ENCODE results near the genes CAPN10, AQP12A and KIF1A.

- RRBS, result 32% methylated on average over 5 of the region's 35 CpGs
CAGE:
- cytosol, long polyA plus RNA, result no peak
- long polyA plus RNA, result no peak
- nucleus, long polyA plus RNA, result no peak
Observed at GRCh38 chr2:239239342-239240365, 161.2 kb downstream of the HDAC4 start.

DNA sequence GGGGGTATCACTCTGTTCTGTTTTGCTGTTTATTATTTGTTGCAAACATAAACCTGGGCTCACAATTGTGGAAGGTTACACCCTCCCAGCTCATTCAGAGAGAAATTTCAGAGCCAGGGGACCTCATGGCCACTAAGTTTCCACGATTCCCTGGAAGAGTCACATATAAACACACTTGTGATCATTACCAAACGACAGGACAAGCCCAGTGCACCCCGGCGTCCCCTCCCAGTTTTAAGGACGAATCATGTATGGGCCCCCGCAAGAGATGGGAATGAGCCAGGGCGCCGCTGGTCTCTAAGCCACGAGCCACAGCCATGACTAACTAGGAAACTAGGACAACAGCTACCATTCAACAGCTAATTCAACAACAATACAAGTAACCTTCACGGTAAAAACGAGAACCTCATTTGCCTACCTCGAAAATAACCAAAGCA lies 126.6 kb downstream of the HDAC4 start:
- RRBS, result no CpG with 5 or more reads among the region's 12 CpGs
CAGE:
- cytosol, long polyA plus RNA, result no peak
- long polyA plus RNA, result no peak
- nucleus, long polyA plus RNA, result no peak

GRCh38 chr2:239298403-239298931 lies 102.4 kb downstream of the HDAC4 start:
- RRBS, result no CpG with 5 or more reads among the region's 10 CpGs
CAGE:
- cytosol, long polyA plus RNA, result no peak
- long polyA plus RNA, result no peak
- nucleus, long polyA plus RNA, result no peak

- RRBS, result 19% methylated on average over 6 of the region's 38 CpGs
CAGE:
- cytosol, long polyA plus RNA, result no peak
- long polyA plus RNA, result no peak
- nucleus, long polyA plus RNA, result no peak
Observed at GRCh38 chr2:239308651-239309587, 91.9 kb downstream of the HDAC4 start.

DNA sequence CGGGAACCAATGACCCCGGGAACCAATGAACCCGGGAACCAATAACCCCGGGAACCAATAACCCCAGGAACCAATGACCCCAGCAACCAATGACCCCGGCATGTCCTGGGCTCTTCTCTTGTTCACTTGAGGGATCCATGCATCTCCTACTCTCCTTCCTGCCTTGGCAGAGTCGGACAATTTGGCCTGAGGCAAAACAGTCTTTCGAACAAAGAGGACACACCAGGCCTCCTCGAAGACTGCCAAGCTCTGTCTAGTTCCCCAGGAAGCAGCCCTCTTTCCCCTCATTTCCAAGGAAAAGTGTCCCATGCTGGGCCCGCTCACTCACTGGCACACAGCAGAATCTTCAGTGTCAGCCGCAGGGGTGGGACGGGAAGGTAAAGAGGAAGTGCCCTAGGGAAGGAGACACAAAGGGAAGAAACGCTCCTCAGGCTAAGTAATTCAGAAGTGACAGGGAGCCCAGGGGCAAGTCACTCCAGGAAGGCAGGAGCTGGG lies 22.1 kb downstream of the HDAC4 start:
- RRBS, result 86% methylated on average over 1 of the region's 12 CpGs
CAGE:
- cytosol, long polyA plus RNA, result no peak
- long polyA plus RNA, result no peak
- nucleus, long polyA plus RNA, result no peak

DNA sequence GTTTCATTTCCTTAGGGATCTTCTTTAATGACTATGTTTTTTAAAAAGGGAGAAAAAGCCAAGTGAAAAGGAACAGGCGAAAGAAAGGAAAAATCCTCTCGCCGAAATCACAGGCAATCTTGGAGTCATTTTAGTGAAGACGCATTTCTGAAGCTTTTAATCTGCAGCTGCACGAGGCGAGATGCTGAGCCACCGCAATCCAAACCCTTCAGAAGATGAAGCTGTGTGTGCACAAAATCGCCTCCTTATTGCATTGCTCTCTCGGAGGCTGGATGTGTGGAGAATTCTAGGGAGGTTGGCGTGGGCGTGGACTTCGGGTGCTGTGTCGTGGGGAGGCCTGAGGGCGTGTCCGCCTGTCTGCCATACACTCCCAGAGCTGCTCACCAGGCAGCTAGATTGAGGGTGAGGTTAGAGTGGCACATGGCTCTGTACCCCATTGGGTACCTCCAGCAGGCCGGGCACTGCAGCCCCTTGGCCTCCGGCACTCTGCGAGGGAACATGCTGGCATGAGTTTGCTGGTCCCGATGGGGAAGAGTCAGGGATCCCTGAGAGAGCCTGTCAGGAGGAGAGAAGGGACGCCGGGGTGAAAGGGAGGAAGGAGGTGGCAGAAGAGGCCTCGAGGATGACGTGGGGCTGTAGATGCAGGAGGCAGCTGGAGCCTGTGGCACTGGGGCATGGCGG lies 38.6 kb upstream of the HDAC4 start:
- RRBS, result no CpG with 5 or more reads among the region's 24 CpGs
CAGE:
- cytosol, long polyA plus RNA, result no peak
- long polyA plus RNA, result no peak
- nucleus, long polyA plus RNA, result no peak

DNA sequence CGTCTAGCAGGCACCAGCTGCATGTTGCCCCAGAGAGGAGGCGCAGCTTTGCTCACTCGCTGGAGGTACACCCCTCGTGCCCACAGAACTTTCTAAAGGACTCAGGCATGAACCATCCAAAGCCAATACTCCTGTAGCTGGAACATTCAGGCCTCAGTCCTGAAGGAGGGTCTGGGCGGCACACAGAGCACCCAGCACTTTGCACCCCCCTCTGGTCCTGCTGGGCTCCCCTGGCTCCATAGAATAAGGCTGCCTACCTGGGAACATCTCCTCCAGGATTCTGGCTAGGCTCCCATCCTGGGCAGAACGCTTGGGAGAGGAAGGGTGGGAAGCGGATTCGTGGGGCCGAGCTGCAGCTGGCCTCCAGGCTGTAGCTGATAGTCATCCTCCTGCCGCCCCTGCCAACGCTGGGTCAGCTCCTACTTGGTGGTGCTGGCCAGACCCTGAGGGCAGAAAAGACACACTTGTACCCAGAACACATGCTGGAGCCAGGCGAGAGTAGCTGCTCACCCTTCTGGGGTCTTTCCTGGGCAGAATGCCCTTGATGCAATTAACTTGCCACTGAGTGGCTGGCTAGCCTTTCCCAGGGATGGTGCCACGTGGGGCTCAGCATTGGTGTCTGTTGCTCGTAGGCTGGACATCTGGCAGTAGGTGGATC lies 113.0 kb downstream of the NDUFA10 start:
- RRBS, result no CpG with 5 or more reads among the region's 14 CpGs
CAGE:
- cytosol, long polyA plus RNA, result no peak
- long polyA plus RNA, result no peak
- nucleus, long polyA plus RNA, result no peak

- RRBS, result no CpG with 5 or more reads among the region's 11 CpGs
CAGE:
- cytosol, long polyA plus RNA, result no peak
- long polyA plus RNA, result no peak
- nucleus, long polyA plus RNA, result no peak
Observed at GRCh38 chr2:239952583-239953016, 72.5 kb downstream of the NDUFA10 start.

- RRBS, result no CpG with 5 or more reads among the region's 16 CpGs
CAGE:
- cytosol, long polyA plus RNA, result no peak
- long polyA plus RNA, result no peak
- nucleus, long polyA plus RNA, result no peak
Observed at GRCh38 chr2:240450939-240451572, 15.6 kb downstream of the GPC1 start.

DNA sequence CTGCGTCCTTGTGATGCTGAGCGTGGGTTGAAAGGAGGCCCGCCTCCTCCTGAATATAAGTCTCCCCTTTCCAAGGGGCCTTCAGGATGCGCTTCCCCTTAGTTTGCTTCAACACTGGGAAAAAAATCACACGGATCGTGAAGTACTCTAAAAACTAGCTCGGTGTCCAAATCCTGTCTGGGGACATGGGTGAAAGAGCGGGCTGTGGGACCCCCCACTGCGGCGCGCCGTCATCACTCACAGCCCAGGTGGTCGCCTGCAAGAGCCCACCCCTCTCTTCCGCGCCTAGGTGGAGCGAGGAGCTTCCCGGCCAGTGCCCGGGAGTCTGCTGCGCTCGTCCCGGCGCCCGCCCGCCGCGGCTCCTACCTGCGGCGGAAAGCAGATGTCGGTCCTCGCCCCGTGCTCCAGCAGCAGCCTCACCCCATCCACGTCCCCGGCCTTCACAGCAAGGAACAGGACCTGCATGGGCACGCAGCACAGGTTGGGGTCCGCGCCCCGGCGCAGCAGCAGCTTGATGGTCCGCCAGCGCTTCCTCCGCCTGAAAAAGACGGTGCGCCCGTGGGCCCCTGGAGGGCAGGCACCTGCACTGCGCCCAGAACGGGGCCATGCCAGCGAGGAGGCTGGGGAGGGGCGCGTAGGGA lies 37.7 kb downstream of the ANKMY1 start:
- RRBS, result 13% methylated on average over 14 of the region's 49 CpGs
CAGE:
- cytosol, long polyA plus RNA, result no peak
- long polyA plus RNA, result no peak
- nucleus, long polyA plus RNA, result no peak

GRCh38 chr2:240558594-240559406 lies 1.0 kb upstream of the ANKMY1 start:
- RRBS, result no CpG with 5 or more reads among the region's 6 CpGs
CAGE:
- cytosol, long polyA plus RNA, result no peak
- long polyA plus RNA, result no peak
- nucleus, long polyA plus RNA, result no peak

DNA sequence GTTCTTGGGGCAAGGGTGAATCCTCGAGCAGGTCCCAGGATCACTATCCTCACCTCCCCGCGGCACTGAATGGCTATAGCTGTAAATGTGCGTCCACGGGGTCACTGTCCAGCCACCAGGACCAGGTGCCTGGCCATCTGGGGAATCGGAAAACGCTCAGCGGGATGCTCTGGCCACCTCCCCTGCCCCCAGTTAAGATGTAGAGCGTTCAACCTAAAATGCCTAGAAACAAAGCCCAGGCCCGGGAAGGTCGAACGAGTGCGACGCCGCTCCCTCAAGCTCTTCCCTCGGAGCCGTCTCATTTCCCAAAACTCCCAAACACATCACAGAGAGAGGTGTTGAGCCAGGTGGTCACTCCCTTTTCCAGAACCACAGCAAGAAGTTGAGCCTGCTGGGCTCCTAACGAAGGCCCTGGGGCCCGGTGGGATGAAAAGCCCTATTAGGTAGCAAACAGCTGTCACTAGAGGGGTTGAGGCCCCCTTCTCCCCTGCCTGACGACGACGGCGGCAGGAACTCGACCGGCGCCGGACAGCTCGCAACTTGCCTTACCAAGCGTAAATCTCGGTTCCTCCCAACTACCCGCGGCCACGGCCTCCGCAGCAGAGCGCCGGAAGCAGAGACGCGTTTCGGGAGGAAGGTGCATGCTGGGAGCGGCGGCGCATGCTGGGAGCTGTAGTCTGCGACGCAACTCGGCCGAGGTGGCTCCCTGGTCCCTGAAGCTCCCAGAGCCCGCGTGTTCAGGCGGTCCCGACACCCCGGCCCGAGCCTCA lies 638 bp upstream of the CAPN10 start:
- RRBS, result 1% methylated on average over 16 of the region's 52 CpGs
CAGE:
- cytosol, long polyA plus RNA, result no peak
- long polyA plus RNA, result no peak
- nucleus, long polyA plus RNA, result no peak

DNA sequence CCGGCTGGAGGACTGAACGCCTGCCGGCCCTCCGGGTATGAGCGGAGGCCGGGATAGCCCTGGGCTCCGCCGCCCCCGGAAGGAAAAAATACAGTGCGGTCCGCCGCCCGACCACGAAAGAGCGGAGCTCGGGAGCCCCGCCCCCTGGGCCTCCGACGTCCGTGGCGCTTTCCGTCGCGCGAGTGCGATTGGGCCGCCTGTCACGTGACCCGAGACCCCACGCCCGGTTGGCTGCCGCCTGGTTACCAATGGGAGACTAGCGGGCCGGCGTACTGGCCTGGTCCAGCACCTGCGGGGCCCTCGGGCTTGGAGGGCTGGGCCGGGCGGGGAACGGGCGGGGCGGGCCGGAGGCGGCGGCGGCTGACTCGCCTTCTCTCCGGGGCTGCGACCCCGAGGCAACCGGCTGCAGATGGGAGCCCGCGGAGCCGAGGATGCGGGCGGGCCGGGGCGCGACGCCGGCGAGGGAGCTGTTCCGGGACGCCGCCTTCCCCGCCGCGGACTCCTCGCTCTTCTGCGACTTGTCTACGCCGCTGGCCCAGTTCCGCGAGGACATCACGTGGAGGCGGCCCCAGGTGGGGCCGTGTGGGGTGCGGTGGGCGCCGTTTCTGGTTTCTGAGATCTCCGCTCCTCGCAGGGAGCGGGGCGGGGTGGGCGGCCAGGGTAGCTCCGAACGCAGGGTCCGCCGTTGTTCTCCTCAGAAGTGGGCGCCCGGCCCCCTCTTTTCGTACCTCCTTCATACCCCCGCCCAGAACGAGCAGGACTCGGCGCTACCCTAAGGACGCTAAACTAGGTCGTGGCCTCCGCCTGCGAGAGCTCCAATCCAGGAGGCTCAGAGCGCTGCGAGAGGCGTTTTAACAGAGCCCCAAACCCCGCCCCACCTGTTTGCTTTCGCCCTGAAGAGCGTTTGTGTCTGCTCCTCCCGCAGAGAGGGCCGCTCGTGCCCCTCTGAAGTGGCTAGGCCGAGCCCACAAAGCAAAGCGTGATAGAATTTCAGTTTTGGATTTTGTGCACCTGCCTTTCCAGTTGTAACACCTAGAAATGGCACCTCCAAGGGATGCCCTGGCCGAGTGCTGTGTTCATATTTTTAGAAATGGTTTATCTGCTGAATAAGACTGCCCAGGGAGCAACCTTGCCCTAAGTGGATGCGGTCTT lies at the start of gene CAPN10:
Gene CAPN10, plus strand, starts transcription at position 254 of the 1,152 bp plus-strand sequence.
- RRBS, result 2% methylated on average over 14 of the region's 113 CpGs
CAGE:
- cytosol, long polyA plus RNA, result no peak
- long polyA plus RNA, result no peak
- nucleus, long polyA plus RNA, result no peak

GRCh38 chr2:240591779-240592564 lies 5.4 kb downstream of the CAPN10 start:
- RRBS, result no CpG with 5 or more reads among the region's 18 CpGs
CAGE:
- cytosol, long polyA plus RNA, result no peak
- long polyA plus RNA, result no peak
- nucleus, long polyA plus RNA, result no peak

DNA sequence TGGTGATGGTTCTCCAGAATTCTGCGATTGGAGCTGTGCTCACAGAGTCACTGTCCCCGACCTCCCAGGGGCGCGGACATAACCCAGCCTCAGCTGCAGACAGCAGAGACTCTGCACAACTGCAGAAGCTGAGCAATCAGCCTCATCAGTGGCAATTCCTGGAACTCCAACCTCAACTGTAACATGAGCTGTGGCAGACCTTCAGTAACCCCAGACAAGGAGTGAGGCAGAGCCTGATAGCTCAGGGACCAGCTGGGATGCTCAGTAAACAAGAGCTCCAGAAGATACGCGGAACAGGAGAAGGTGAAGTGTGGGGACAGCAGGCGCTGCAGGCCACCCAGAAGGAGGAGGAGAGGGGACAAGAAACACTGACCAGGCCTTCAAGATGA lies 12.4 kb upstream of the GPR35 start:
- RRBS, result no CpG with 5 or more reads among the region's 7 CpGs
CAGE:
- cytosol, long polyA plus RNA, result no peak
- long polyA plus RNA, result no peak
- nucleus, long polyA plus RNA, result no peak

DNA sequence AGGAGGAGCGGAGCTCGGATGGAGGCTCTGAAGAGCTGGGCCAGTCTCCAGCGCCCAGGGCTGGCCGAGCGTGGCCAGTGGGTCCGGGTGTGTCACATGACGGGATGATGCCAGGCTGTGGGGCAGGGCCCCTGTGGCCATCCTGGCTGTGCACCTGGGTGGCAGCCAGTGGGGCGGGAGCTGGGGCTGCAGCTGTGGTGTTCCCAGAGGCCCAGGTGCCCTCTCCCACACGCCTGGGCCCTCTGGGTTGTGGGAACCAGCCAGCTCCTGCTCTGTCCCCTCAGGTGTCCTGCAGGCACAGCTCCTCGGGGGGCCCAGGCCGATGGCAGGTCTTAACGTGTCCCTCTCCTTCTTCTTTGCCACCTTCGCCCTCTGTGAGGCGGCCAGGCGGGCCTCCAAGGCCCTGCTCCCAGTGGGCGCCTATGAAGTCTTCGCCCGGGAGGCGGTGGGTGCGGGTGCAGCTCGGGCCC lies at the start of gene AQP12A:
Gene AQP12A, plus strand, starts transcription at position 275 of the 470 bp plus-strand sequence.
- RRBS, result no CpG with 5 or more reads among the region's 21 CpGs
CAGE:
- cytosol, long polyA plus RNA, result no peak
- long polyA plus RNA, result no peak
- nucleus, long polyA plus RNA, result no peak

GRCh38 chr2:240820049-240820932 lies at the start of gene KIF1A:
Gene KIF1A, minus strand, starts transcription at chr2:240820219.
- RRBS, result 4% methylated on average over 56 of the region's 120 CpGs
CAGE:
- cytosol, long polyA plus RNA, result no peak
- long polyA plus RNA, result no peak
- nucleus, long polyA plus RNA, result no peak

DNA sequence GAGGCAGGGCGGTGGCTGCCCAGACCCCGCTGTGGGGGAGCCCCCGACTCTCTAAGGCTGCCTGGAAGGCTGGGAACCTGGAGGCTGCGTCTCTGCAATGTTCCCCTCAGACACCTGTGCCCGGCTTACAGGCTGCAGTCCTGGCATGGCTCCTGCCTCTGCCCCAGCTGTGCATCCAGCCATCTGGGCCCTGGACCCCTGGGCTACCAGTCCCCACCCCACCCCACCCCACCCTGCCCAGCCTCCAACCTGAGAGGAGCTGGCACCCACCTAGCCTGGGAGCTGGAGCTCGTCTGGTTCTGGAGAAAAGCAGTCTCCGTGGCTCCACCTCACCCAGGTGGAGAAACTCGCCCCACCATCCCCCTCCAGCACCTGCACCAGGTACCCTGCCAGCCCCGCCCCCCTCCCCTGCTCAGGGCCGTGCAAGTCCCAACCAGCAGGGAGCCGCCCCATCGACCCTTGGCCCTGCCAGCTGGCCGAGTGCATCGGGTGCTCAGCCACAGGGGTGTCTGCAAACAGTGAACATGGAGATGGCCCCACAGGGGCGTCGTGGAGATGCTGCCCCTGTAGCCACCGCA lies 672 bp upstream of the MAB21L4 start:
- RRBS, result 71% methylated on average over 1 of the region's 17 CpGs
CAGE:
- cytosol, long polyA plus RNA, result no peak
- long polyA plus RNA, result no peak
- nucleus, long polyA plus RNA, result no peak

- RRBS, result no CpG with 5 or more reads among the region's 41 CpGs
CAGE:
- cytosol, long polyA plus RNA, result no peak
- long polyA plus RNA, result no peak
- nucleus, long polyA plus RNA, result no peak
Observed at GRCh38 chr2:241035245-241036026, 37.0 kb downstream of the SNED1 start.

- RRBS, result no CpG with 5 or more reads among the region's 12 CpGs
CAGE:
- cytosol, long polyA plus RNA, result no peak
- long polyA plus RNA, result no peak
- nucleus, long polyA plus RNA, result no peak
Observed at GRCh38 chr2:241091089-241091808, 10.8 kb downstream of the MTERF4 start.

Data from IMR-90 (cell line).